HT-29 (cell line): ENCODE measurements around a stretch of chr16.

GRCh38 chr16:30722776-30723328 is 17.6 kb upstream of the TMEM265 start:
- RAMPAGE, long total RNA, result no peak

GRCh38 chr16:30768154-30768968 is 6.2 kb downstream of the RNF40 start:
- RAMPAGE, long total RNA, result no peak

GRCh38 chr16:30875130-30875578 is 18.7 kb downstream of the BCL7C start:
- RAMPAGE, long total RNA, result no peak

DNA sequence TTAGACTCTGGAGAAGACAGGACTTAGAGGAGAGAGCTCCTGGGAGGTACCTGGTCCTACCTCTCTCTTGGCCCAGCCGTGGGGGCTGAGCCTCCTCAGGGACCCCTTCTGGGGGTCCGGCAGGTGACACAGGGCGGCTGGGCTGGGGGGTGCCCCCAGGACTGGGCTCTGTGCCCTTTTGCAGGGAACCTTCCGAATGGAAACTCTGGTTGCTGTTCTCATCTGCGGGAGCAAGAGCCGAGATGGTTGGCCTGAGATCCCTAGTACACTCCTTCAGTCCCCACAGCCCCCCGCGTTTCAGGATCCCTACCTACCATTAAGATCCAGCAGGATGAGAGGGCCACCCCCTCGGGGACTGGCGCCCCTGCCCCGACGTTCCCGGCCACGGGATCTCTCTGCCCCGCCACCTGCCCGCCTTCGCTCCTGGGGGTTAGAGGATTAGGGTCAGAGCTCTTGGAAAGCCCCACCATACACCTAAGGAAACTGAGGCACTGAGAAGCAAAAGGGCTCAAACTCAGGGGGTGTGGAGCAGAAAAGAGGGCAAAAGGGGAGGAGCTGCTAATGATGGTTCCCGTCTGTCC is 1.3 kb downstream of the BCL7C start:
- RAMPAGE, long total RNA, result no peak

DNA sequence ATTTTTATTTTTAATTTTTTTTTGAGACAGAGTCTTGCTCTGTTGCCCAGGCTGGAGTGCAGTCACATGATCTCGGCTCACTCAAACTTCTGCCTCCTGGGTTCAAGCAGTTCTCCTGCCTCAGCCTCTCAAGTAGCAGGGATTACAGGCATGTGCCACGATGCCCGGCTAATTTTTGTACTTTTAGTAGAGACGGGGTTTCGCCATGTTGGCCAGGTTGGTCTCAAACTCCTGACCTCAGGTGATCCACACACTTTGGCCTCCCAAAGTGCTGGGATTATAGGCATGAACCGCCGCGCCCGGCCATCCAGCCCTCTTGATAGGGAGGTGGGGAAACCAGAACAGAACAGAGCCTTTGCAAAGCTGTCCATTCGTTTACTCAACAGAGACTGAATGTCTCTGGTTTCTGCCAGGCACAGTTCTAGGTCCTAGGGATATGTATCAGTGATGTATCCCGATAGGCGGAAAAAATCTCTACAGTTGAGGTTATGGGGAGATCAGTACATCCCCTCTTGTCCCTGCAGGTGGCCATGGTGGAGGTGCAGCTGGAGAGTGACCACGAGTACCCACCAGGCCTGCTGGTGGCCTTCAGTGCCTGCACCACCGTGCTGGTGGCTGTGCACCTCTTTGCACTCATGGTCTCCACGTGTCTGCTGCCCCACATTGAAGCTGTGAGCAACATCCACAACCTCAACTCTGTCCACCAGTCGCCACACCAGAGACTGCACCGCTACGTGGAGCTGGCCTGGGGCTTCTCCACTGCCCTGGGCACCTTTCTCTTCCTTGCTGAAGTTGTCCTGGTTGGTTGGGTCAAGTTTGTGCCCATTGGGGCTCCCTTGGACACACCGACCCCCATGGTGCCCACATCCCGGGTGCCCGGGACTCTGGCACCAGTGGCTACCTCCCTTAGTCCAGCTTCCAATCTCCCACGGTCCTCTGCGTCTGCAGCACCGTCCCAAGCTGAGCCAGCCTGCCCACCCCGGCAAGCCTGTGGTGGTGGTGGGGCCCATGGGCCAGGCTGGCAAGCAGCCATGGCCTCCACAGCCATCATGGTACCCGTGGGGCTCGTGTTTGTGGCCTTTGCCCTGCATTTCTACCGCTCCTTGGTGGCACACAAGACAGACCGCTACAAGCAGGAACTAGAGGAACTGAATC is 4.2 kb downstream of the ORAI3 start:
- RAMPAGE, long total RNA, result no peak

DNA sequence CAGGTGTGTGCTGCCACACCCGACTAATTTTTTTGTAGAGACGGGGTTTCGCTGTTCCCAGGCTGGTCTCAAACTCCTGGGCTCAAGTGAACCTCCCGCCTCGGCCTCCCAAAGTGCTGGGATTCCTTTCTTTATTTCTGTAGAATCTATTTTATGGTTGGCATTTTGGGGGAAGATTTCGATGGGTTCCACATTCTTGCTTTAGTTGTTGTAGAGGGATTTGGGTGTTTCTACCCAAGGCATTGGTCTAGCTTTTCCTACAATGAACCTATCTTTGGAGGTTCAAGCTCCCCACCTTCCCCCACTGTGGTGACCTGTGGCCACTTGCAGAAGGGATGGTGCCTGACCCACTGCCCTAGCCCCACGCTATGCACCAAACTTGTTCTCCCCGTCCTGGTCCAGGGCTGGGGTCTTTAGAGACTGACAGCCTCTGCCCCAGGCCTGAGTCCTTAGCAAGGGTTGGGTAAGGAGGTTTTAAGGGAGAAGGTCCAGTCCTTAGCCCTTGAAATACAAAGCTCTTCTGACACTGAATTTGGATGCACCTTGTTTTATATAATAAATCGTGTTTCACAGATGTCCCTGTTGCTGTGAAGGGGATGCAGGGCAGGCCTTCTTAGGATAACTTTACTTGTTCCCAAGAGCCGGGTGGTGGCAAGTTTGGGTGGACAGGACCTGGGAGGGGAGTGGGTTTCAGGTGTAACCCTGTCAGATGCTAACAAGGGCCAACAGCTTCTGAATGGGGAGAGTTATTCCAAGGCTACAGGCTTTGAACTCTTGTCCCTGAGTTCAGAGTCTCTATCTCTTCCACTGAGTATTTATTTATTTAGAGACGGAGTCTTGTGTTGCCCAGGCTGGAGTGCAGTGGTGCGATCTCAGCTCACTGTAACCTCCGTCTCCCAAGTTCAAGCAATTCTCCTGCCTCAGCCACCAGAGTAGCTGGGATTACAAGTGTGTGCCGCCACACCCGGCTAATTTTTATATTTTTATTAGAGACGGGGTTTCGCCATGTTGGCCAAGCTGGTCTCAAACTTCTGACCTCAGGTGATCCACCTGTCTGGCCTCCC is 2.9 kb upstream of the SETD1A start:
- RAMPAGE, long total RNA, result no peak

- RAMPAGE, long total RNA, result no peak
These were observed 11.9 kb downstream of the SETD1A start for GRCh38 chr16:30969196-30970140.

DNA sequence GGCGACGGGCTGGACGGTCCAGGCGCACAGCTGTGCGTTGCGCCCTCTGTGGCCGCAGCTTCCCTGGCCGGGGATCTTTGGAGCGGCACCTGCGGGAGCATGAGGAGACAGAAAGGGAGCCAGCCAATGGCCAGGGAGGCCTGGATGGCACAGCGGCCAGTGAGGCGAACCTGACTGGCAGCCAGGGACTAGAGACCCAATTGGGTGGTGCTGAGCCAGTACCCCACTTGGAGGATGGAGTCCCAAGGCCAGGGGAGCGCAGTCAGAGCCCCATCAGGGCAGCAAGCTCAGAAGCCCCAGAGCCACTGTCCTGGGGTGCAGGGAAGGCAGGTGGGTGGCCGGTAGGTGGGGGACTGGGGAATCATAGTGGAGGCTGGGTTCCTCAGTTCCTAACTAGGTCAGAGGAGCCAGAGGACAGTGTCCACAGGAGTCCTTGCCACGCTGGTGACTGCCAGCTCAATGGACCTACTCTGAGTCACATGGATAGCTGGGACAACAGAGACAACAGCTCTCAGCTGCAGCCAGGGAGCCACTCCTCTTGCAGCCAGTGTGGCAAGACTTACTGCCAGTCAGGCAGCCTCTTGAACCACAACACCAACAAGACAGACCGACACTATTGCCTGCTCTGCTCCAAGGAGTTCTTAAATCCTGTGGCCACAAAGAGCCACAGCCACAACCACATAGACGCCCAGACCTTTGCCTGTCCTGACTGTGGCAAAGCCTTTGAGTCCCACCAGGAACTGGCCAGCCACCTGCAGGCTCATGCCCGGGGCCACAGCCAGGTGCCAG is 6.4 kb downstream of the ZNF646 start:
- RAMPAGE, long total RNA, result no peak

GRCh38 chr16:31105636-31106390 is 2.4 kb upstream of the BCKDK start:
- RAMPAGE, long total RNA, result no peak

GRCh38 chr16:31130208-31131424 is 4.9 kb downstream of the PRSS8 start:
- RAMPAGE, long total RNA, result no peak

- RAMPAGE, long total RNA, result no peak
These were observed 749 bp downstream of the PRSS8 start for GRCh38 chr16:31134575-31135381.

DNA sequence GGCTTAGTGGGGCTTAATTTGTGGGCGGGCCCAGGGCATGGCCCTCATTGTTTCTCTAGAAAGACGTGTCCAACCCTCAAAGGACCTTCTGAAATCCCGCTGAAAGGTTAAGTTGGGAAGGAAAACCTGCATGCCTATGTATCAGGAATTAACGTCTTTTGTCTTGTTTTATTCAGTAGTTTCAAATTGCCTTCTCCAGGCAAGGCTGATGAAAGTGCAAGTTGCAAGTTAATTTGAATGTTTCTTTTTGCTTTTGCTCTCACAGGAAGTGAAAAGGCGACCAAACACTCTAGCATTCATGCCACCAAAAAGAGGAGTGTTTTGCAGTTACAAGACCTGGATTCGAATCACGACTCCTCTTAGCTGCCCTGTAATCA is 1.1 kb upstream of the FUS start:
- RAMPAGE, long total RNA, result no peak

DNA sequence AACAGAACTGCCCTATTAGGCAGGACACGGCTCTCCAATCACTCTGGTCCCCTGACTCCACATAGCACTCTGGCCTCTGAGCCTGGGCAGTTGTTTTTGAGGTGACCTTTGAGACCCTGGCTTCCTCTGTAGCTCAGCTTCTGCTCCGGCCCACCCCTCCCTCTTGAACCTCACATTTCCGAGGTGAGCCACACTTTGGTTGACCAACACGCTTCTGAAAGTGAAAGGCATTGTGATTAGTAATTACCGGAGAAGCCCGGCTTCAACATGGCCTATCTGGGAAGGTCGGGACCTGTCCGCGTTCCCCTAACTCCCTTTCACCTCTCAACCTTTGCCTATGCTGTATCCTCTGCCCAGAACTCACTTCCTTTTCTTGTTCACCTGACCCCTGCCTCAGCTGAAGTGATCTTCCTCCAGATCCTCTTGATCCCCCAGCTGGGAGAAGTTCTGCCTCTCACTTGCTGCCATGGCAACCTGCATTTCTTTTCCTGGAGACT is 10.2 kb upstream of the ITGAX start:
- RAMPAGE, long total RNA, result no peak

- RAMPAGE, long total RNA, result no peak
These were observed 4.3 kb downstream of the TGFB1I1 start for GRCh38 chr16:31475902-31477031.

DNA sequence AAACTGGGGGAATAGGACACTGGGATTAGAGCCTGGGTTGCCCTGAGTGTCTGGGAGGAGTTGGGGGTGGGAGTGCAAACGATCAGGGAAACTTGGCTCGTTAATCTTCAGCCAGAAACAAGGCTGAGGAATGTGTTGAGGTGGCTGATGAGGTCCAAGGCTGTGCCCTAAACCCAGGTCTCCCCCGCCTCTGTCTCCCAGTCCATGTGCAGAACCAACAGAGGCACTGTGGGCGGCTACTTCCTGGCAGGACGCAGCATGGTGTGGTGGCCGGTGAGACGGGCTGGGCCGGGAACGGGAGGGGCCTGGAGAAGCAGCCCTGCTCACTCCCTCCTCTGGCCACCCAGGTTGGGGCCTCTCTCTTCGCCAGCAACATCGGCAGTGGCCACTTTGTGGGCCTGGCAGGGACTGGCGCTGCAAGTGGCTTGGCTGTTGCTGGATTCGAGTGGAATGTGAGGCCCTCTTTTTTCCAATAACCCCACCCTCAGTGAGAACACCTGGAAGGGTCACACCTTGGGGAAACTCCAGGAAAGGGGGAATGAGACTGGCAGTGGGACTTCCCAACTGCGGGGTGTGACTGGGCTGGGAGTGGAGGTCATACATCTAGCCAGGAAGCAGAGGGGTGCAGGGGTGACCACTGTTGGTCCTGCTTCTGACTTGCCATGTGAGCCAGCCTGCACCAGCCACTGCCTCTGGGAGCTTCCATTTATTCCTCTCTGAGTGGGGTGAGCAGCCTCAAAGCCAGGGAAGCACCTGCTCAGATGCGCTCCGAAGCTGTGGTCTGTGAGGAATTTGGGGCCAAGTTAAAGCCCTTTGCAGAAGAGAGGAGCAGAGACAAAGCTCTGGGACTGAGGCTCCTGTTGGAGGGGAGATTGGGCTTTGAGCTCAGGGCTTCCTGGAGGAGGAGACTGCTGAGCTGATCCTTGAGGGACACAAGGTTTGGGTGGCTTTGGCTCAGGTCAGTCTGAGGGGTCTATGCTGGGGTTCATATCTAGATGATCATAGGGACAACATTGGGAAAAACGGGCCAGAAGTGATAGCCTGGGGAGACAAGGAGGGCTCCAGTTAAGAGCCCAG is 1.9 kb downstream of the SLC5A2 start:
- RAMPAGE, long total RNA, result no peak

GRCh38 chr16:31507281-31507664 is 918 bp downstream of the RUSF1 start:
- RAMPAGE, long total RNA, result no peak

DNA sequence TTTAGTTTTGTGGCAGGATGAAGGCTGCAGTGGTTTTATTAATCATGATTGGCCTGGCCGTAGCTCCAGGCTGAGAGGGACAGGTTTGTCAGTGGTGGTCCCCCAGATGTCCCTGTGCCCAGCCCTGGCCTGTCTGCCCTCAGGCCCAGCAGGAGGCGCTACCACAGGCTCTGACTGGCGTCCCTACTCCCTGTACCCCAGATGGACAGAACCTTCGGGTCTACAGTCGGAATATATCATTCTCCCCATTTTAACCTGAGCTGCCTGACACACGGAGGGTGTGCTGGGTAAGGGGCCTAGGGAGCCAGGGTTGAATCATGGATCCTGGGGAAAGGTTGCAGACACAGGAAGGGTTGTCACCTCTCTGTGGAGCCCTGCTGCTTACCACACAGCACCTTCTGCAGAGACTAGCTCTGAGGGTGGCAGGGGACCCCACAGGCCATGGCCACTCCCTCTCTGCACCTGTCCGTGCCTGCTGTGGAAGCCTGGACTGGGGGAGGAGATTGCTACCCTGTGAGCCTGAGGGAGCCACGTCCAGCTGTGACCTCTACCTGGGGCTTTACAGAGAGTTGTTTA is 1.7 kb upstream of the KRBOX5 start:
- RAMPAGE, long total RNA, result no peak

DNA sequence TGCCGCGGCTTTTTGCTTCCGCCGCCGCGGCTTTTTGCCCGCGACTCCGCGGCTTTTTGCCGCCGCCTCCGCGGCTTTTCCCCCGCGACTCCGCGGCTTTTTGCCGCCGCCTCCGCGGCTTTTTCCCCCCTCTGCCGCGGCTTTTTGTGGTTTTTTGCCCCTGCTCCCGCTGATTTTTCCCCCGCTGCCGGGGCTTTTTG is 590.6 kb downstream of the TP53TG3F start:
- RAMPAGE, long total RNA, result no peak

GRCh38 chr16:34160041-34160336 is 700.6 kb downstream of the TP53TG3F start:
- RAMPAGE, long total RNA, result no peak

GRCh38 chr16:35598810-35599559 is 2139.6 kb downstream of the TP53TG3F start:
- RAMPAGE, long total RNA, result no peak